Pulmonary lymph node (tissue), 1 donor: ENCODE measurements around the genes PTGER4, OXCT1 and CCDC152.

- PRO-cap: no peak
Observed at GRCh38 chr5:39371910-39372245, 7.6 kb upstream of the C9 start.

DNA sequence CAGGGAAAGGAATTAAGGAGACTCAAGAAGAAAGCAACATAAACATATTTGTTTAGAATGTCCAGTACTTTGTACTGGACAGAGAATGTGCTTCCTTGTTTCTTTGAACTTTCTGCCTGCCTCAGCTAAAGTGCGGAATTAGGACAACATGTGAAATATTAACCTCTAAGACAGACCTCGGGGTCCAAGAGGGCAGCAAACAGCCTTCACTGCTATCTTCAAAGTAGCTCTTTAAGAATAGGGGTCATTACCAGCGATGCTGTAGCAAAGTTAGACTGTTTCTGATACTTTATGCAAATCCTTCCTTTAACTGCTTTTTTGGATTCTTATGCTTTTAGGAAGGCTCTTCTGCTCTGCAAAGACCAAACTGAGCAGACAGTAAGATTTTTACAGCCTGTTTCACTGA is 24.0 kb downstream of the DAB2 start:
- PRO-cap: no peak

GRCh38 chr5:39520201-39520690 is 95.5 kb upstream of the DAB2 start:
- PRO-cap: no peak

GRCh38 chr5:39760979-39761297 is 336.2 kb upstream of the DAB2 start:
- PRO-cap: no peak

GRCh38 chr5:40059354-40059833 is 620.3 kb upstream of the PTGER4 start:
- PRO-cap: no peak

DNA sequence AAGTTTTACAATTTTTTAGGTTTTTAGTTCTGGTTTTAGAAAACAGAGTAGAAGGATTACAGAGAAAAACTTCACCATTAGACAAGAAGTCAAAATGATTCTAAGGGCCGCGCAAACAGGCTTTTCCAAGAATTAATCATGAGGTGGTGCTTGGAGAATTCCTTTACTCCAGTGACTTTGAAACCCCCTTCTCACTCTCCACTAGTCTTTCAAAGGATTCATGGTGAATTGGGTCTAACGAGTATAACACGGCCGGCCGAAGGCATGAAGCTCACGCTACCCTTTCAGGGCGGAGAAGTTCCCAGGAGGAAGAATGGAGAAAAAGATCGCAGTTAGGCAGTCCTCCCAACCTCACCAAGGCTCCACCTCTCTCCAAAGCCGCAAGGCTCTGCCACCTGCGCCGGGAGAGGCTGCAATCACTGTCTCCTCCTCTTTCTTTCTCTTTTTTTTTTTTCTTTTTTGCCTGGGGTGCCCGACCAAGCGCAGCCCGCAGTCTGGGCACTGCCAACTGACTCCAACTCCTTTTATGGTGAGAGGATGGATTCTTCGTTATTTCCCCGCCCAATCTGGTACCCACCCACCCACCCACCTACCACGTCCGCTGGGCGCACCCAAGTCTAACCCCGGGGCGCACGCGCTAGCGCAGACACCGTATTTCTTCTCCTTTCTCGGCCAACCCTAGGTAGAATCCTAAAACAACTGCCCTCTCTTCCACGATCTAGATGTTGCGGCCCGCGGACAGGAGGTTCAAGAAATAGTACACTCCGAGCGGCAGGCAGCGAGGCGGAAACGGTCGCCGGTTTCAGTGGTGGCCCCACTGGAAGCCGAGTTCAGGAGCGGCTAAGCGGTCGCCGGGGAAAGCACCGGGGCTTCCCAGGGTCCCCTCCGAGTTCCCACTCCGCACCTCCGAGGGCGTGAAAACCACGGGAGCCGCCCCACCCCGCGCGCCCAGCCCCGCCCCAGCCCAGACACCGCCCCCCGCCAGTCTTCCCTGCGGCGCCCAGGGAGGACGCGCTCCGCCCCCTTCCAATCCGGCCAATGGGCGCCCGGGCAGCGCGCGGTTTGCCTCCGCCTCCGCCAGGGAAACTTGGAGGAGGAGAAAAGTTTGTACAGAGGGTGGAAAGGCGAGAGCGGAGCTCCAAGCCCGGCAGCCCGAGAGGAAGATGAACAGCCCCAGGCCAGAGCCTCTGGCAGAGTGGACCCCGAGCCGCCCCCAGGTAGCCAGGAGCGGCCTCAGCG is at the start of gene PTGER4:
TSS of gene PTGER4 (plus strand) at position 1,110 of the 1,239 bp plus-strand sequence.
- PRO-cap: bidirectional peak, plus-strand start at position 614 of the sequence, minus-strand start at position 496 of the sequence; bidirectional peak, plus-strand start at position 1,112 of the sequence, minus-strand start at position 908 of the sequence

GRCh38 chr5:40680247-40680664 is 541 bp downstream of the PTGER4 start:
- PRO-cap: unidirectional peak, plus-strand start at chr5:40680546

- PRO-cap: no peak
Observed at GRCh38 chr5:40733995-40734704, 21.6 kb downstream of the TTC33 start.

GRCh38 chr5:40796196-40797293 is 1.6 kb downstream of the PRKAA1 start:
- PRO-cap: unidirectional peak, plus-strand start at chr5:40796715

GRCh38 chr5:40825942-40826966 is 8.8 kb downstream of the RPL37 start:
- PRO-cap: no peak

GRCh38 chr5:40831337-40832366 is 3.4 kb downstream of the RPL37 start:
- PRO-cap: no peak

DNA sequence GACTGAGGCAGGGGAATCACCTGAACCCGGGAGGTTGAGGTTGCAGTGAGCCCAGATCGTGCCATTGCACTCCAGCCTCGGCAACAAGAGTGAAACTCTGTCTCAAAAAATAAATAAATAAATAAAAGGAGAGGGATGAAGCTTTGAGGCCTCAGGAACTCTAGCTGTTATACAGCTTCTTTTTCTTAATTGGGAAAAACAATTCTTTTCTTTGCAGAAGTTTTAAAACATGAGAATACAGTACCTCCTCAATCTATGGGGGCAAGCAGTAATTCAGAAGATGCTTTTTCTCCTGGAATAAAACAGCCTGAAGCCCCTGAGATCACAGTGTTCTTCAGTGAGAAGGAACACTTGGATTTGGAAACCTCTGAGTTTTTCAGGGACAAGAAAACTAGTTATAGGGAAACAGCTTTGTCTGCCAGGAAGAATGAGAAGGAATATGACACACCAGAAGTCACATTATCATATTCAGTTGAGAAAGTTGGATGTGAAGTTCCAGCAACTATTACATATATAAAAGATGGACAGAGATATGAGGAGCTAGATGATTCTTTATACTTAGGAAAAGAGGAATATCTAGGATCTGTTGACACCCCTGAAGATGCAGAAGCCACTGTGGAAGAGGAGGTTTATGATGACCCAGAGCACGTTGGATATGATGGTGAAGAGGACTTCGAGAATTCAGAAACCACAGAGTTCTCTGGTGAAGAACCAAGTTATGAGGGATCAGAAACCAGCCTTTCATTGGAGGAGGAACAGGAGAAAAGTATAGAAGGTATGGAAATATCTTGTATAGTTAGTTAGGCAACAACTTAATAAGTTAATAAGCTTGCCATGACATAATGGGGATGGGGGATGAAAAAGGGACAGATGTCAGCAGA is 2.0 kb downstream of the CARD6 start:
- PRO-cap: no peak

GRCh38 chr5:41870237-41870849 is at the start of gene OXCT1:
TSS of gene OXCT1 (minus strand) at chr5:41870425.
- PRO-cap: bidirectional peak, plus-strand start at chr5:41870615, minus-strand start at chr5:41870425

GRCh38 chr5:41871718-41872195 is 1.5 kb upstream of the OXCT1 start:
- PRO-cap: no peak

DNA sequence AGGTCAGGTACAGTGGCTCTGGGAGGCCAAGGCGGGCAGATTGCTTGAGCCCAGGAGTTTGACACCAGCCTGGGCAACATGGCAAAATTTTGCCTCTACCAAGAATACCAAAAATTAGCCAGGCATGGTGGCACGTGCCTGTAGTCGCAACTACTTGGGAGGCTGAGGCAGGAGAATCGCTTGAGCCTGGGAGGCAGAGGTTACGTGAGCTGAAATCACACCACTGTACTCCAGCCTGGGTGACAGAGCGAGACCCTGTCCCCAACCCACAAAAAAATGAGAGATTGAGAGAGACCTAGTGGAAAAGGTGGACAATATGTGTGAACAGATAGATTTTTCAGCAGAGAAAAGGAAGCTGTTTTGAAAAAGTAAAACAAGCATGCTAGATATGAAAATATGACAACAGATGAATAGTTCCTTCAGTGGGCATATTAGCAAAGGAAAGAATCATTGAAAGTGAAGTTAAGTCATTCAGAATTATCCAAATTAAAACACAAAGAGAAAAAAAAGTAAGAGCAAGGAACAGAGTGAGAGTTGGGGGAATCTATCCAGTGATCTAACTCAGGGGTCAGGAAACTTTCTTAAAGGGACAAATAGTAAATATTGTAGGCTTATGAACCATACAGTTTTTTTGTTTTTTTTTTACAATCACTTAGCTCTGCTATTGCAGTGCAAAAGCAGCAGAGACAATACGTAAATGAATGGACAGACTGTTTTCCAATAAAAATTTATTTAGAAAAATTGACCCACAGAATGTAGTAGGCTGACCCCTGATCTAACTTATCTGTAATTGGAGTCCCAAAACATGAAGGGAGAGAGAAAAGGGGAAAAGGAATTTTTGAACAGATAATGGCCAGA is 11.4 kb downstream of the FBXO4 start:
- PRO-cap: no peak

DNA sequence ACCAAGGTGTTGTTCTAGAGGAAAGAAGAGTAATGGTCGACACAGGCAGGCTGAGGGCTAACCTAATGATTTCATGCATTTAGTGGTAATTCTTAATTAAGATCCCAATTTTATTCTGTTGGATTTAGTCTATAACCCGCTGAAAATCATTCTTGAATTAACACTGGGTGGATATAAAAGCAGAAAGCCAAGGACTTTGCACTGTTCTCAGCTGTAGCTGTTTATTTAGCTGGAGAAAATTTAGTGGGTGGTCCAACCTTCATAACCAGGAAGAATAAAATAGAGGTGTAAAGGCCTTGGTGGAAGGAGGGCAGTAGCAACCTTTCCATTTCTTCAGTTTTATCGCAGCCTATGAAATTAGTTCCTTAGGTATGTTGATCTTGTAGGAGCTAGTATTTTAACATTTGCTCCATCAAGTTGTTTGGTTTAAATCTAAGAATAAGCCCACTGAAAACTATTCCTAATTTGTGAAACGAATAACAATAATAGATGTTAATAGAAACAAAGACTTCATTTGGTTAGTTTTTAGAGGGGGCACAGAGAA is 92.3 kb downstream of the GHR start:
- PRO-cap: no peak

DNA sequence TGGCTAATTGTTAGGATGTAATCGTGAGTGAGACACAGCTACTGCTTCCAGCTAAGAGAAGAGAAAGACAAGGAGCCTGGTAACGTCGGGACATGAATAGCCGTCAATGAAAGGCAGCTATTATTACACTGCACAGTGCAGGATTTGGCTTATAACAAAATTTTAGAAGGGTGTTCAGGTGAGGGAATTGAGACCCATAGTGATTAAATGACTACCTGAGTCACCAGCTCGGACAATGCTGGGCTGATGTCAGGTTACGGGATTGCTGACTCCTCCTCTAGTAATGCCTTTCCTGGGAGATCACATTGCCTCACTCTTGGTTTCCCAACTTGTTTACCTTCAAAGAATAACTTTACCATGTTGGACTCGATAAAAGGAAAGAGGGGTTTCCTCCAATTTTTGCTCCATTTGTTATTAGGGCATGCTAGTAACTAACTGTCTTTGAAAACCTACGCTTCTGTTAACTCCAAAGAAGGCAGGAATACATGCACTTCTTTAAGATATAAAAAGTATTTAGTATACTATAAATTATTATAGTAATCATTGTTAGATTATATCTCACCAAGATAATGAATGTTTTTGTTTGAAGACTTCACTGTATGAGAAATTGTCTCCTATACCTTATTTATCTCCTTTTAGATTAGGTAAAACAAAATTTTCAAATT is 132.6 kb downstream of the GHR start:
- PRO-cap: no peak

GRCh38 chr5:42583268-42583754 is 160.1 kb downstream of the GHR start:
- PRO-cap: no peak

GRCh38 chr5:42756610-42757075 is at the start of gene CCDC152:
TSS of gene CCDC152 (plus strand) at chr5:42756818.
- PRO-cap: unidirectional peak, plus-strand start at chr5:42756856

DNA sequence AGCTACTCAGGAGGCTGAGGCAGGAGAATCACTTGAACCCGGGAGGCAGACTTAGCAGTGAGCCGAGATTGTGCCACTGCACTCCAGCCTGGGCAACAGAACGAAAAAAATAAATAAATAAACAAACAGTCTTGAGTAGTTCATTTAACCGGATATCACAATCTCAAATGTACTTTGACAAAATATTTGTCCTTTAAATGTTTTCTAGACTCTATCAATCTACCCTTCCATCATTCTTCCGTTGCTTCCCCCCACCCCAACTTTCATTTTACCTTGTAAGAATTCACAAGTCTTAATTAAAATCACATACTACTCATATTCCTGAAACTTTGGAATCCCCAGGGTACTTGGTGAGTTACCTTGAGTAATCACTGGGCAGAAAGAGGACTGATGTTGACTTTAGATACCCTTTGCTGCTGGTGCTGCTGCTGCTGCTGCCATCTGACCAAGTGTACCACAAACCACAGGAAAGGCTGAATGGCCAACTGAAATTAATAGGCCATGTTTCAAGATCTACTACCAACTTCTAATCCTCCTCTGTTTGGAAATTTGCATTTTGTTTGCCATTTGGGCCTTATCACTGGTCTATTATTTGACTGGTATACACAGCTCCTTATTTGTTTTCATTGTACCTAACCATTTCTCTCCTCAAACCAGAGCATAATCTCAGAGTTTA is 13.5 kb downstream of the SELENOP start:
- PRO-cap: no peak